ENCODE measurements around a stretch of chr5.

DNA sequence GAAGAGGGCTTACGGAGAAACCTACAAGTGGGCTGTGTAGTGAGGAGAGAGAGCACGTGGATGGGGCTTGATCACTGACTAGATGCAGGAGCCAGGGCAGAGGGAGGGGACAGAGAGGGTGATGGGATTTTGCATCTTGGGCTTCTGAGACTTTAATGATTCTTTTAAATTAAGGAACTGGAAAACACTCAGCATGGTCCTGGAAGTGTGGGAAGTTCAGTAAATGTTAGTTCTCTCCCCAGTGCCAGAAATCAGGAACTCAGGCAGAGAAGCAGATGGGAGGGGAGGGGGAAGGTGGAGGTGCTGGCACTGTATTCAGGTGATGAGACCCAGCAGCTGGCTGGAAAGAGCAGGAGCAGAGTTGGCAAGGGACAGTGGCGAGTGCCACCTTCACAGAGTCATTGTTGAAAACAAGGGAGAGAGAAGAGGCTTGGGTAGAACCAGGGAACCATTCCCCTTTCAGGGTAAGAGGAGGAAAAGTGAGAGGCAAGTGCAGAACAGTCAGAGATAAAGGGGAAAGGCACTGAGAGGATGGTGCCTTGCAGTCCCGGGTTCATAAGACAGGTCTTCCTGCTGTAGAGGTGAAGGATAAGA is 46.9 kb downstream of the ARHGAP26 start:
- PRO-cap, result no peak

DNA sequence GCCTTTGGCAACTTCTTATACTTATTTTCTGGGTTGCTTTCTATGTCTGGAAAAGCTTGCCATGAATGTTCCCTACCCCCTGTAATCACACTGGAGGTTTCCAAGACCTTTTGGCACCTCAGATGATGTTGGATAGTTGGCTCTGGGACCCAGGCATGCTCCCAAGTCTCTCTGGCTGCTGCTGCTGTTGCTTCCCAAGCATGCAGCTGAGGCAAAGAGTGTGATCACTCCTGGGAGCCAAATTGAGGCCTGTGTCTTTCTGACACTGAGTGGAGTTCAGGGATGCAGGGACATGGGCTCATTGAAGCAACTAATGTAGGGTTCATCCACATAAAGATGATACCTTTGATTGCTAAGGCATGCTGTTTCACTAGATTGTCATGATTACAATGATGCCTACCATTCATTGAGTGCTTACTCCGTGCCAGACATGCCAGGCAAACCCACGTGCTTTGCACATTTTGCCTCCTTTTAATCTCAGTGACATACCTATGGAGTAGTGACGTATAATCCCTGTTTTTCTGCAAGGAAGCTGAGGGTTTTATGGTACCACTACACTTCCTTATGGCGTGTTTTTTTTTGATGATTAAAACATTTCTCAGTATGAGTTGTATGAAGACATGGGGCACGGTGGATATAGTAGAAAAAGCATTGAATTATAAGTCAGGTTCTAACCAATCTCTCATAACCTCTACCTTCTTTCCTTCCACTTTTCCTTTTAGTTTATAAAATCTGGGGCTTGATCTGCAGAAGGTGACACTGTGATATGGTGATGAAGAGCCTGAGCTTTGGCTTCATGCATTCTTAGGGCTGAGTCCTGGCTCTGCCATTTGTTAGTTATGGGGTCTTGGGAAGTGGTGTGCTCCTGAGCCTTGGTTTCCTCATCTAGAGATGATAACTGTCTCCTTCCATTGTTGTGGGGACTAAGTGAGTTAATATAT is 73.2 kb downstream of the ARHGAP26 start:
- PRO-cap, result no peak

GRCh38 chr5:142846034-142846519 is 75.9 kb downstream of the ARHGAP26 start:
- PRO-cap, result no peak

DNA sequence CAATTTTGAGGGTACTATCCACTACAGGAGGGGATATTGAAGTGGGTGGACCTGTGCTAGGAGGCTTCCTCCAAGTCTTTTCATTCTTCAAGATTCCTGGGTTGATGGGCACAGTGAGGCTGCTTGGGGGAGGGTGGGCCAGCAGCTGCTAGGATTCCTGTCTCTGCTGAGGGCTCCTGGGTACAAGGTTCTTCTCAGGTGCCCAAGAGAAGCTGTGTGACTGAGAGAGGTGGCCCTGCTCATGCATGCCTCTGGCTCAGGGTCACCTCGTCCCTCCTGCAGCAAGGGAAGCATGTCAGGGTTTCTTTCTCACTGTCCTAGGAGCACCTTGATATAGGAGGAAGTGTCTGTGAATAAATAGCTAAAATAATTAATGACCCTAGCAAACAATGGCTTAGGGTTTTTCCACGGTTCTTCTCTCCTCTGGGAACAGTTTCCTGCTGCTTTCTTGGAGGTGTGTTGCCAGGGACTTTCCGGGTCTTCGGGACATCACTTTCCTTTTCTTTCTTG is 87.1 kb downstream of the ARHGAP26 start:
- PRO-cap, result no peak

GRCh38 chr5:142874515-142875393 is 104.6 kb downstream of the ARHGAP26 start:
- PRO-cap, result no peak

DNA sequence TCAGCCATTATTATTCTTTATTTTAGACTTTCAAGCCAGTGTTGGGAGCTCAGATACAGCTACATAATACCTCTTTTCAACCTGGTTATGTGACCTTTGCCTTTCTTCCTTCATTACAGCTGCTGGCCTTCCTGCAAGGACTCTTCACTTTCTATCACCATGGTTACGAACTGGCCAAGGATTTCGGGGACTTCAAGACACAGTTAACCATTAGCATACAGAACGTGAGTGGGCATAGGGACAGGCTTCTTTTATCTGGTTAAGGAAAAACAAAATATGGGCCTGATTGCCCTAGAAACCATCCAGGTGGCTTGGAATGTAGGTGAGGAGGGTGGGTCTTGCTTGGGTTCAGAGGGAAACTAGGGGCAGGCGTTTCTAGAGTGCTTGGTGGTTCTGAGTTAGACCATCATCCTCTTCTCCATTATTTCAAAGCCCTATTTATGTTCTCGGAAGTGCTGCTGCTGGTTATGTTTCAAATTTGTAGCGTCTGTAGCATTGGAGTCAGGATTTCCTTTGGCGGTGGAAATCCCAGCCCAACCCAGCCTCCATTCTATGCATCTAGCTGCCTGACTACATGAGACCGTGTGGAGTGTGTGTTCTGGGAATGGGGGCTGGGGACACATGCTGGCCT is 131.8 kb downstream of the ARHGAP26 start:
- PRO-cap, result no peak

- PRO-cap, result no peak
Observed at GRCh38 chr5:142957281-142958134, 187.3 kb downstream of the ARHGAP26 start.

- PRO-cap, result no peak
Observed at GRCh38 chr5:143041290-143042383, 271.5 kb downstream of the ARHGAP26 start.

GRCh38 chr5:143066671-143067389 is 296.7 kb downstream of the ARHGAP26 start:
- PRO-cap, result no peak

GRCh38 chr5:143101828-143102300 is 301.6 kb downstream of the NR3C1 start:
- PRO-cap, result no peak

DNA sequence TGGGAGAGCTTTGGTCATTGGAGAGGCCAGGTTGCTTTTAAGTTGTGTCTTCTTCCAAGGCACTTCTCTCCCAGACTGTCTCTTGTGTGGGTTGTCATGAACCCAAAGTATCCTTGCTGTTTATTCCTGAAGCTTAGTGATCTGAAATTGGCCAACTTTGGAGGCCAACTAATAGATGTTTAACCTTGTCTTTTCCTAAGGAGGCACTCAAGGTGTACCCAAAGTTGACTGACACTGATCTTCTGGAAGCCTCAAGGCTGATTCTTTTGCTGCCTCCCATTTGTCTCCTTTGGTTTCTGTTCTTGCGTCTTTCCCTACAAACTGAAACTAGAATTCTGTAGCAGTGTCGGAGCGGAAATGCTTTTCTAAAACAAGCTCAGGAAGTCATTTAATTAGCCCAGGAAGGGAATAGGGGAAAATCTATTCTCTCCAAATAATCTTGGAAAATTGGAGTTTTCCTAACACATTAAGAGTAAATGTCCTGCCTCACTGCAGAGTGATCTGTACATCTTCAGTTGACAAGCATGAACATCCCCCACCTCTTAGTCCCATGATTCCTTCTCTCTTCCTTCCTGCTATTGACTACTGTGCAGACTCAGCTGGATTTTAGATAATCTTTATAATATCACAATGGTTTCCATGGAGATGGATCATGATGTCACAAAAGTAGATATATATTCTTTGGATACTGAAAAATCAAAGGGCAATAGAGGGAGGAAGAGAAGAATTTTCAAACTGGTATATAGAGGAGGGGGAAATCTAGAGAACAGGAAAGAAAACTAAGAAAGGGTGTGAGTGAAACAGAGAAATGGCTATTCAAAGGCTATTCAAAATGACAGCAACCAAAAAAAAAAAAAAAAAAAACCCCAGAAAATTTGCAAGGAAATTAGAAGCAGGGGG is 182.7 kb downstream of the NR3C1 start:
- PRO-cap, result no peak

DNA sequence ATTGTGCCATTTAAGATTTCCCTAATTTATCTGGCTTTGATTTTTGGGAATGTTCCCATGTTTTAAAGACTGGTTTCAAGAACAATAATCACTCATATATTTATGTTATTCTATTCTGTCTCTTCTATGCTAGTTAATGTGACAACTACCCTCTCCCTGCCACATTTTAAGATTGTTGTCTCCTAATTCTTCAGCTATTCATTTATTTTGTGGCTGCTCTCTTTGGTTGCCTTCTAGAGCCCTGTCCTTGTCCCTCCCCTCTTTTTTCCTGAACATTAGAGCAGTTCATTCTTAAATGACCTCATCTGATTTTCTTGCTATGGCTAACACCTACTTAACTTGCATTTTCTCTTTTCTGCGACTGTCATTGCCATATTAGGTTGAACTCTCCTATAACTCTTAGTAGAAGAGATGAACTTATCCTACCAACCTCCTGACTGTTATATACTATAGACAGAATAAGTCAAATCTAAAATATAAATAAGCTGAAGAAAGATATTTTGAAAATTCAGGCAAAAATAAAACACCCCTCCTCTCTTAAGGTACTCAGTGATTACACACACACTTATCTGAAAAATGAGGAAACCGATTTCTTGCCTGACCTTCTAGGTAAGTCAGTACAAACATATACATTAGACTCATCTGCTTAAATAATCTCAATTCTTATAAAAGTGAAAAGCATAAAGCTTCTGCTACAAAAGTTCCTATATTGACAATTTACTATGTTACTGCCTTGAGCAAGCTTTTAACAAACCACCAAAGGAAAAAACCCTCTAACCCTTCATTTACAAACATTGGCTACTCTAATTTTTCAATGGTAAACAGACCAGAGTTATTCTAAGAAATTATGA is 15.9 kb downstream of the NR3C1 start:
- PRO-cap, result no peak

DNA sequence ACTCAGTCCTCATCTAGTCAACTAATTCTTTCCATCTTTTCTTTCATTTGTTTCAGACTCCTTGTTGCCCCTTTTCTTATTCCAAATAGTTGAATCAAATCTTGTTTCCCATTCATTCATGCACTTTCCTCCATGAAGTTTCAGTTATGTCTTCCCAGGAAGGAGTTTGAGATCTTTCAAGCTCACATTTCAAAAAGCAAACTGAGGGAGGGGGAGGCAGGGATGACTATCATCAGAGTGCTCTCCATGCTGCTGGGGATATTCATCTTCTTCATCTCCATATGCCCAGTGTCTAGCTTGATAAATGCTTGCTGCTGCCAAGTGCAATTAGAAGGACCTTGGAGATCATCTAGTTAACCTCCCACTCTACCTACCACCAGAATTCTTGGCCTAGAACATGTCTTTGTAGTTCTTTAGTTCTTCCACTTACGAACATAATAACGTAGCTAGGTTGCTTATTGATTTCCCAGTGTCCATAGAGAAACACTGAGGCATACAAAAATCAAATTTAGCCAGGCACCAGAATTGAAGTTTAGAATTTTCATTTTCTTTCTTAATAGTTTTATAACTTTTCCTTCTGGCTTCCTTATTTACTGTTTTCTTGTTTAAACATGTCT is 14.4 kb downstream of the NR3C1 start:
- PRO-cap, result no peak

DNA sequence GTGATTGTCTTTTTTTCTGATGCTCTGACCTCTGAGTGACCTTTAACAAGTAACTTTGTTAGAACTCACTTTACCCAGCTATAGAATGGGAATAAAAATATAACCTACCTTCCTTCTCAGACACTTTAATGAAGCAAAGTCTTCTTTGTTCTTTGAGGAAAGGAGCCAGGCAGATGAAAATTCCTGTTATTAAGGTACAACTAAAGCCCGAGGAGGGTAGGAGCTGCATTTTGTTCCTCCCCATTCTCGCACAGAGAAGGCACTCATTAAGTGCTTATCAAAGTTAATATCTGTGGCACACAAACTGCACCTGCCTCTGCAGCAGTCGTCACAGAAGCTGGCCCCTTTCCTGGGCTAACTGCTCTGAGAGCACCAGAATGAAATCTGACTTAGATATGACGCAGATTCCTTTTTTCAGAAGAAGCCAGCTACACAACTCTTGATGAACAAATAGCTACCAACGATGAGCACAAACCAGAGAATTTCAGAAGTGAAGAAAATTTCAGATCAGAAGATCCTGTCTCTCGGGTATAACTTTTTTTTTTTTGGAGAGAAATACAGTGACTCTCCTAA is 31.0 kb upstream of the NR3C1 start:
- PRO-cap, result unidirectional peak, minus-strand start at position 356 of the sequence

- PRO-cap, result no peak
Observed at GRCh38 chr5:145646047-145647063, 188.8 kb downstream of the PRELID2 start.

DNA sequence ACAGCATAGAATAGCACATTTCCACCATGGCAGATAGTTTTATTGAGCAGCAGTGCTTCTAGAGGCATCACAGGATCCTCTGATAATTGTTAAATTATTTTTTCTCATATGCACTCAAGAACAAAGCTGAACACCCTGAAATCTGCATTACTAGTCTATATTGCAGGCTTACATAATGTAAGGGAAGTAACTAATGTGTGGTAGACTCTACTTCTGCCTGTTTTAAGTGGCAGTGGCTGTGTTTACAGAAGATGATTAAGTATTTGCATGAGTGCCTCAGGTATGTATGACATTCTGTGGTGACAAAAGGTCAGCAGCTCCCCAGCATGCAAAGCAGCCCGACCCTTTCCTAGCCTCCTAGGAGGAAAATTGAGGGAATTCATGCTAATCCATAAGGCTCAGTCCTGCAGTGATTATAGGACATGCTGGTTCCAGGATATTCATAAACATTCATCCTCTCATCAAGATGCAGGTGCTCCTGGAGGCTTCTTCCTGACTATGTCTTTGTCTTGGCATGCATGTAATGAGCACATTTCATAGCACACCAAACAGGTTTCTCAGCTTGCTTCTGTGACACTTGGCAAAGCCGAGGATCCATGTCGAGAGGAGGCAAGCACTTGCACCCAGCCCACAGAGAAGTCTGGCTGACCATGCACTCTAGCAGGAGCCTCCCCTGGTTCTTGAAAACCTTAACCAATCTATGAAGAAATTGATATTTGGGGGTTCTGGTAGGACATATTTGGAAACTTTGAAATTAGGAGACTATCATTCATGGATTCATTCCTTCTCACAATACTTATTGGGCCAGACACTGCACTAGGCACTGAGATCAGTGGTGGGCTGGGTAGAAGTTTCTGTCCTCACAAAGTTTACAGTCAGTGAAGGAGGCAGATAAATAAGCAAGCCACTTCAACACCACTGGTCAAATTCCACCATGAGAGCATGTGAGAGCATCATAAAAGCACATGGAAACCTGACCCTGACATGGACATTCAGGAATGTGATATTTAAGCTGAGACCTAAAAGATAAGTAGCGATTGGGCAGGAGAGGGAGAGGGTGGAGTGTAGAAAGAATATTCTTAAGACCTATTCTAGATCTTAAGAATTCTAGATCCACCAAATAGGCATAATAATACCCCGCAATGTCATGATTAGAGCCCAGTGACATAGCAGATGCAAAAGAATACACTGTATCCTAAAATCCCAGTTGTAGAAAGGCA is 45.9 kb downstream of the SH3RF2 start:
- PRO-cap, result no peak

DNA sequence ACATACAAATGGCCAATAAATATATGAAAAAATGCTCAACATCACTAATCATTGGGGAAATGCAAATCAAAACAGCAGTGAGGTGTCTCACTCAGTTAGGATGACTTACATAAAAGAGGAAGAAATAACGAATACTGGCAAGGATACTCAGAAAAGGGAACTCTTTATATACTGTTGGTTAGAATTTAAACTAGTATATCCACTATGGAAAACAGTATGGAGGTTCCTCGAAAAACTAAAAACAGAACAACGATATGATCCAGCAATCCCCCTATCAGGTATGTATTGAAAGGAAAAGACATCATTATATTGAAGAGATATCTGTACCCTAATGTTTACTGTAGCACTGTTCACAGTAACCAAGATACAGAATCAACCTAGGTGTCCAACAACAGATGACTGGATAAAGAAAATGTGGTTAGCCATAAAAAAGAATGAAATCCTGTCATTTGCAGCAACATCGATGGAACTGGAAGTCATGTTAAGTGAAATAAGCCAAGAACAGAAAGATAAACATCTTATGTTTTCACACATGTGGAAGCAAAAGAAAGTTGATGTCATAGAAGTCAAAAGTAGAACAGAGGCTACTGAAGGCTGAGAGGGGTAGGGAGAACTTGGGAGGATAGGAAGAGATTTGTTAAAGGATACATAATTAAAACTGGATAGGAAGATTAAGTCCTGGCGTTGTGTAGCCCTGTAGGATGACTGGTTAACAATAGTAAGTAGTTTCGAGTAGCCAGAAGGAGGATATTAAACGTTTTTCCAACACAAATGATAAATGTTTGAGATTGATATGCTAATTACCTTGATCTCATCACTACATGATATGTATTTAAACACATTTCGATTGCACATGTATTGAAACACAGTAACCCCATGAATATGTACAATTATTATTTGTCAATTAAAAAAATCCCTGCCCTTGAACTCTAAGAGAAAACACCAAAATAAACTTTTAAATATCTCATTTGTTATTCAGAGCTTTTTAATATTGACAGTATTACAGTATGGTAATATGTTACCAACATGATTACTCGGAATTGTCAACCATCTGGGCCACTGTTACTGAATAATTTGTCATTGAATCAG is 27.2 kb downstream of the GPR151 start:
- PRO-cap, result no peak

DNA sequence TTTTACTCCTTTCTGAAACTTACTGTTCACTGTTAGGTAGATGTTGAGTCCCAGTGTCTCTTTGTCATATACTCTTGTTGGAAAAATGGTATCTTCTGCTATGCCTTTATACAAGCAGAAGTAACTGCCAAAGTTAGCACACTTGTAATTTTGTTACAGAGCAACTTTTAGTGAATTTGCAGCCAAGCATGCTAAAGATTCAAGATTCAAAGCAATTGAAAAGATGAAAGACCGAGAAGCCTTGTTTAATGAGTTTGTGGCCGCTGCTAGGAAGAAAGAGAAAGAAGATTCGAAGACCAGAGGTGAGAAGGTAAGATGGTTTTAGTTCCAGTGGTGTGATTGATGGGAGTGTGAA is 17.6 kb downstream of the GPR151 start:
- PRO-cap, result no peak

DNA sequence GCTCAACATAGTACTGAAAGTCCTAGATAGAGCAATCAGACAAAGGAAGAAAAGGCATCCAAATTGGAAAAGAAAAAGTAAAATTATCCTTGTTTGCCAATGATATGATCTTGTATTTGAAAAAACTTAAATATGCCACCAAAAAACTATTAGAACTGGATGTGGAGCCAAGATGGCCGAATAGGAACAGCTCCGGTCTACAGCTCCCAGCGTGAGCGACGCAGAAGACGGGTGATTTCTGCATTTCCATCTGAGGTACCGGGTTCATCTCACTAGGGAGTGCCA is 93.3 kb upstream of the GPR151 start:
- PRO-cap, result no peak

DNA sequence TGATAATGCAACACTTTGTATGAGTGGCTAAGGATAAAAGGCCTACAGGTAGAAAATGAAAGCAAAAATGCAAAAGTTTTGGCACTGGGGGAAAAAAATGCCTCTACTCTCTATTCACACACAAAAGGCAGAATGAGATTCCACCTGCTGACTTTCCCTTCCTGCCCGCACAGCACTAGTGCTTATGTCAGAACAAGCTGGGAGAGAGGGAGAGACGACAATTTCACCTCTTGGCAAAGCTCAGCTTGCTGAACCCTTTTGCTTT is 1.6 kb downstream of the PPP2R2B start:
- PRO-cap, result no peak

Data from sternocleidomastoid (tissue), 1 donor.